Psoas muscle (tissue), 2 donors: ENCODE data around the genes CRELD1, FANCD2 and BRK1.

DNA sequence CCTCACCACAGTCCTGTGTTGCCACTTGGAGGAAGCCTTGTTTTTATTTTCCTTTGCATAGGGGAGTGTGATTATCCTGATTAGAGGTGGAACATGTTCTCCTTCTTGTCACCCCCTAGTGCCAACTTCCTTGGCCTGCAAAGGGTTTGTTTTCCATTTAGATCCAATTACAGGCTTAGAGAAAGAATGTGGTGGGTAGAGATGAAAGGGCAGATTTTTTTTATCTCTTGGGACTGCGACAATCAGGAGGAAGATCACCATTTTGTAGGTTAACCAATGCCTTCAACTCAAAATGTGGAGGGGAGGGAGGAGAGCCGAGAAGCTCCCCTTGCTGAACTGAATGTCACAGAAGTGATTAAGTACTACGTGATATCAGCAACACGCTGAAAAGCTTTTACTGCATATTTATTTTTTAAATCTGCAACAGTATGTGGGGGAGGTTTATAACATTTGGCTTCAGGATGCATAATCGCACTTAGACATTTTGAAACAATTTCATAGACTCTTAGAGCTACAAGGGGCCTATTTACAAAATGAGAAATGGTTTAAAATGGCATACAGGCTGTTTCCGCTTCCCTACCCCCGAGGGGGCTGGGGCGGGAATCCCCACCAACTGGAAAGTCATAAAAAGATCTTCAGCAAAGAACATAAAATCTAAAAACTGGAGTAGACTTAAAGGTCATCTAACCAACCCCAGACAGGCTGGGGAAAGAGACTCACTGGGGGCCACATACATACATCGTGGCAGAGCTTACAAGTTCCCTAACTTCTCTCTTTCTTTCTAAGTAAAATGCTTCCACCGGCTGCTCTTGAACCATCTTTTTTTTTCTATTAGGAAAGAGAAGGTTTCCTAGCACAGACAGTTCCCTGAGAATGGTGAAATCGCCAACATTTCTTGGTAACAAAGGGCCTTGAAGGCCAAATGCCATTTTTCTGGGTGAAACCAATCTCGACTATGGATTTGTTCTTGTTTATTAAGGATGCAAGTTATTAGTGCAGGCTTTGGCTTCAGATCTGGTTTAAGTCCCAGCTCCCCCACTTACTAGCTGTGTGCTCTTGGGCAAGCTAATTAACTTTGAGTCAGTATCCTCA, 2.6 kb downstream of the LMCD1 start:
- PRO-cap, 2 experiments: no peak in any of the 2 experiments

DNA sequence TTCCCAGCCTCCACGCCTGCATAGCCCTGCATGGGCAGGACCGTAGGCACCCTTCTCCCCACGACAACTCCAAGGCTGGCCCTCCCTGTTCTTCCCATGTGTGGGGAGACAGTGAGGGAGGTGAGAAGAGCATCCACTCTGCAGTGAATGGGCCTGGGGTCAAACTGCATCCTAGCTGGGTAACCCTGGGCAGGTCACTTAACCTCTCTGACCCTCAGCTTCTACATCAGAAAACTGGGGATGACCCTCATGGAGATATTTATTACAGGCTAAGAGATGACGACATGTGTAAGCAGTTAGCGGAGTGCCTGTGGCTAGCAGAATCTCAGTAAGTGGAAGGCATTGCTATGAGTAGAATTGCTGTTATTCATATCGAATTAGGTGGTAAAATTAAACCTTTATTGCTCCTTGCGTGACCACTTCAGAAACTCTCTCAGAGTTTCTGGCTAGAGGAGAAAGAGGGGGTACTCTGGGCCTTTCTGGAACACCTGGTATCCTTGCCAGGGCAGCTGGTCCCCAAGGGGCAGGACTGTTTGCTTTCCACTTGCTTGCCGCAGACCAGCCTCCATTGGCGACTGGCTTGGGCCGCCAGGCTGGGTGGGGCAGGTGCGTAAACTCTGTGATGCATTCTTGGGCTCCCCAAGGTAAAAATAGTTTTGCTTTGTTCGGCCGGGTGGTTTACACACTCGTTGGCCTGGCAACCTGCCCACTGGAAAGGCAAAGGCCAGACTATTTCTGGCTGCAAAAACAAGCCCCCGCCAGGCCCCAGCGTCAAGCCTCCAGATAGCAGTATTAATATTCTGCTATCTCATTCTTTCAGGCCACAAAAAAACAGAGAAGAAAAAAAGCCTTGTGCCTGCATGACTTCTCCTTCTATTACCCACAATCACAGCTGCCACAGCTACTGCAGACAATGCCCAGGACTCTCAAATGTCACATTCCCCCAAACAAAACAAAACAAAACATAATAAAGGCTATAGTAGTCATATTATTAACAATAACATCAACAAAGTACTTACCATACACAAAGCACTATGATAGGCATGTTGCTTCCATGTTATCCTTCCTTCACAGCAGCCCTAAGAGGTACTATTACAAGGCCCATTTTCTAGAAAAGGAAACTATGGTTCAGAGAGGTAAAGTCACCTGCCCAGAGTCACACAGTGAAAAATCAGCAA, 13.7 kb upstream of the SSUH2 start:
- PRO-cap, 2 experiments: no peak in any of the 2 experiments

DNA sequence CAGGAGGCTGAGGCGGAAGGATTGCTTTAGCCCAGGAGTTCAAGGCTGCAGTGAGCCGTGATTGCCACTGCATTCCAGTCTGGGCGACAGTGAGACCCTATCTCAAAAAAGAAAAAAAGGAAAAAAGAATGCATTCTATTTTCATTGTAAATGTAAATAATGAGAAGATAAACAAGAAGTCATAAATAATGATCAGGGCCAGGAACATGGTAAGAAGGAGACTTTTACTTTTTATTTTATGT, 3.2 kb downstream of the RAD18 start:
- PRO-cap, 2 experiments: no peak in any of the 2 experiments

DNA sequence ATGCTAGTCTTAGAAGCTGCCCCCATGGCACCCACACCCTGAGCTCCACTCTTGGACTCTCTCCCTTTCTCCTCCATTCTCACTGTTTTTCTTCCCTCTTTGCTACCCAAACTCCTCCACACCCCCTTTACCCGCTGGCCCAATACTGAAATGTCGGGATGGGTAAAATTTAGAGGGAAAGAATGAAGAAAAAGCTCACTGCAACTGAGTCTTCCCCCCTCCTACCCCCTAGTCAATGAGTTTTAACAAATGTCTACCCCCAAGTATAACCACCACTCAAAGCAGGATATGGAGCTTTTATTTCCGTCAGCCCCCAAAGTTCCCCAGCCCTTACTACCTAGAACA, 82.6 kb upstream of the RAD18 start:
- PRO-cap, 2 experiments: no peak in any of the 2 experiments

GRCh38 chr3:9102352-9102833, 139.1 kb upstream of the RAD18 start:
- PRO-cap, 2 experiments: no peak in any of the 2 experiments

GRCh38 chr3:9302134-9302808, 52.8 kb upstream of the SRGAP3 start:
- PRO-cap, 2 experiments: no peak in any of the 2 experiments

DNA sequence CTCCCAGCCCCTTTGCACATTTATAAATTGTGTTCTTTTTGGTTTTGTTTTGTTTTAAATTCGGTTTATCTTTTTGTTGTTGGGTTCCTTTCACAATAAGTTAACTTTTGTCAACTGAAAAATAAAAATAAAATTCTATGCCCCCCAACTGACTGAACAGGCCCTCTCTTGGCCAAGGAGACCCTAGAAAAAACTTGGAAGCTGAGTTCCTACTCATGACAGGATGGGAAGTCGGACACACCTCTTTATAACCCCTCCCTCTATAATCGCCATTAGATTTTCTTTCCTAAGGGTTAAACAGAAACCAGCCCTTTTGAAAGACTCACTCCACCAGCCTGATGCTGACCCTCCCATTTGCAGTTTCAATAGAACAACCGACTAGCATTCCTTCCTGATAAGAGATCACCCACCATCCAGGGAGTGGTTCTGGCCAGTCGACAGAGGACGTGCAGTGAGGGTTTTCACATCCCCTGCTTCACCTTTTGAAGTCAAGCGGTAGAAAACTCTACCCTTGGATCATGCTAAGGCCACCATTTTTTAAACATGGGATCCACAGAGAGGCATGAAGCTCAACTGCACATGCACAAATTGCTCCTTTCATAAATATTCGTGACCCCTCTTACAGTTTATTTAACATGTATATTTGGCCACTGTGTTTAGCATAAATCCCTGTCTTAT, 1.3 kb upstream of the THUMPD3 start:
- PRO-cap, 2 experiments: no peak in any of the 2 experiments

- PRO-cap, 2 experiments: peak in 1 of 2 experiments; most common plus-strand start chr3:9398552 (in 1); most common minus-strand start chr3:9398482 (in 1)
Observed at GRCh38 chr3:9398221-9399154, 1.1 kb downstream of the SETD5 start.

DNA sequence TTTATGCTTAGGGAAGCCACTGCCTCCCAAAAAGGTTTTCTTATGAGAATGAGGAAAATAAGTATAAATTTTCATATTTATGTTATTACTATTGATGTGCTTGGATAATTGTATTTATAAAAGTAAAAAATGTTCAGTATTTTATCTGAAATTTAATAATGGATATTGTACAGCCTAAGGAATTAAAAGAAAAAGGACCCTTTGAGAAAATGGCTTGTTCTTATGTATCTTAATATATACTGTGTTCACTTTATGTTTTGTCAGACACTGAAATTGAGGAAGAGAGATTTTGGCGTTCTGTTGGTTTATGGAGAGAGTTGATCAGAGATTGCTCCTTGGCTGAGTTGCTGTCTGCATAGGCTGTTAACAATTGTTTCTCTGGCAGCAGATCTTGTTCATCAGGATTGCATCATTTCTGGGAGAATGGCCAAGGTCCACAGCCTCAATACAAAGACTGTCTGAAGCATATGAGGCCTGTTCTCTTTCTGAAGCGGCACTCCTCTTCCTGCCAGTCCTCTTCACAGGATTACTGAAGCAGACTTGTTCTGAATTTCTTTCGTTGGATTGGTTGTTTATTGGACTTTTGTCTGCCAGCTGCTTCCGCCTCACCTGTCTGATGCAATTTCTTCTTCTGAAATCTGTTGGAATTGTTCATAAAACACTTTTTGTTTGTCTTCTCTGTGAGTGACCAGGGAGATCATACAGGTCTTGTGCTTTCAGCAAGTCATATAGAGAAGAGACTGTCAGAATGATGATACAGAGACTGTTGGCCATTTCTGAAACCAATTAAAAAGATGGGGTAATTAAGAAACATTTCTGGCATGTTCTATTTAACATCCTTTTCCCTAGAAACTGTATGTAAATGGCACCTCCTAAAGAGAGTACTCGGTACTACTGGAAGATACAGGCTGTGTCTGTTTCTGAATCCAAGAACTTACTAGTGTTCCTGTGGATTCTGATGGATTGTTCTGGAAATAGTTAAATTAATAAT, 25.3 kb downstream of the SETD5 start:
- PRO-cap, 2 experiments: peak in 1 of 2 experiments; most common plus-strand start position 496 of the sequence (in 1)

GRCh38 chr3:9722222-9722703, 9.3 kb upstream of the BRPF1 start:
- PRO-cap, 2 experiments: no peak in any of the 2 experiments

DNA sequence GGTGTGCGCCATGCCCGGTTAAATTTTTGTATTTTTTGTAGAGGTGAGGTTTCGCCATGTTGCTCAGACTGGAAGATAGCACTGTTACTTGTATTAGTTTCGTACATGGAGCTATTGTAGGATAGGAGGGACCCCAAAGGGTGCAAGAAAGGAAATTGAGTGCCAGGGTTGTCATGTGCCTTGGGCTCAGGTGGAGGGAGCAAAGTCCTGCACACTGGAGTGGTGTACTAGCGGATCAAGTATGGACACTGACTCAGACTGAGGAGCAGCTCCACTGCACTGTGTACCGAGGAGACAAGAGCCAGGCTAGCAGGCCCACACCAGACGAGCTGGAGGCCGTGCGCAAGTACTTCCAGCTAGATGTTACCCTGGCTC, 990 bp downstream of the OGG1 start:
- PRO-cap, 2 experiments: no peak in any of the 2 experiments

- PRO-cap, 2 experiments: no peak in any of the 2 experiments
Observed at GRCh38 chr3:9760730-9761873, 8.6 kb downstream of the CAMK1 start.

- PRO-cap, 2 experiments: no peak in any of the 2 experiments
Observed at GRCh38 chr3:9767401-9767866, 2.3 kb downstream of the CAMK1 start.

DNA sequence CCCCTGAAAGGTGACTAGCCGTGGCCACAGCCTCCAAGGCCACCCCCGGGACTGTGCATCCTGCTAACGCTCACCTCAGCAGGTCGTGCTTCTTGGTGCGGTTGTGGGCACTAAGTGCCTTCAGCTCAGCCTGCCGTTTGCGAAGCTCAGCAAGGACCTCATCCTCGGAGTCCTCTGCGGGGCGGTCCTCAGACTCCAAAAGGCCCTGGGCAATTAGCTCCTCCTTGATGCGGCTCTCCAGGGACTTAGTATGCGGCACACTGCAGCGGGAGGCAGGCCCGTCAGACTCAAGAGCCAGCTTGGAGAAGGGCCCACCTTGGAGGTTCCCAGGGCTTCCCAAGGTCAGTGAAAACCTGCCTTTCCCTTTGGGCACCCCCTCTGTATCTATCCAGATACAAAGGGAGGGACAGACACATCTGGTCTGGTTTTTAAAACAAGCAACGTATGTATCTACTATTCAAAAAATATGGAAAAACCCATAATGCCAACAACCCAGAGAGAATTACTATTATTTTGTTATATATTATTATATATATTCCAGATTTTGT, 8.2 kb downstream of the TADA3 start:
- PRO-cap, 2 experiments: no peak in any of the 2 experiments

- PRO-cap, 2 experiments: peak in 2 of 2 experiments; most common plus-strand start chr3:9933830 (in 1)
Observed at GRCh38 chr3:9933753-9934181, at the start of gene CRELD1. CRELD1 (plus strand) TSS chr3:9933834.

- PRO-cap, 2 experiments: peak in 2 of 2 experiments; most common plus-strand start chr3:10026417 (in 2); most common minus-strand start chr3:10026370 (in 2)
Observed at GRCh38 chr3:10026169-10027461, at the start of gene FANCD2. FANCD2 (plus strand) TSS chr3:10026437.

GRCh38 chr3:10093766-10094229, 14.3 kb downstream of the FANCD2OS start:
- PRO-cap, 2 experiments: no peak in any of the 2 experiments

DNA sequence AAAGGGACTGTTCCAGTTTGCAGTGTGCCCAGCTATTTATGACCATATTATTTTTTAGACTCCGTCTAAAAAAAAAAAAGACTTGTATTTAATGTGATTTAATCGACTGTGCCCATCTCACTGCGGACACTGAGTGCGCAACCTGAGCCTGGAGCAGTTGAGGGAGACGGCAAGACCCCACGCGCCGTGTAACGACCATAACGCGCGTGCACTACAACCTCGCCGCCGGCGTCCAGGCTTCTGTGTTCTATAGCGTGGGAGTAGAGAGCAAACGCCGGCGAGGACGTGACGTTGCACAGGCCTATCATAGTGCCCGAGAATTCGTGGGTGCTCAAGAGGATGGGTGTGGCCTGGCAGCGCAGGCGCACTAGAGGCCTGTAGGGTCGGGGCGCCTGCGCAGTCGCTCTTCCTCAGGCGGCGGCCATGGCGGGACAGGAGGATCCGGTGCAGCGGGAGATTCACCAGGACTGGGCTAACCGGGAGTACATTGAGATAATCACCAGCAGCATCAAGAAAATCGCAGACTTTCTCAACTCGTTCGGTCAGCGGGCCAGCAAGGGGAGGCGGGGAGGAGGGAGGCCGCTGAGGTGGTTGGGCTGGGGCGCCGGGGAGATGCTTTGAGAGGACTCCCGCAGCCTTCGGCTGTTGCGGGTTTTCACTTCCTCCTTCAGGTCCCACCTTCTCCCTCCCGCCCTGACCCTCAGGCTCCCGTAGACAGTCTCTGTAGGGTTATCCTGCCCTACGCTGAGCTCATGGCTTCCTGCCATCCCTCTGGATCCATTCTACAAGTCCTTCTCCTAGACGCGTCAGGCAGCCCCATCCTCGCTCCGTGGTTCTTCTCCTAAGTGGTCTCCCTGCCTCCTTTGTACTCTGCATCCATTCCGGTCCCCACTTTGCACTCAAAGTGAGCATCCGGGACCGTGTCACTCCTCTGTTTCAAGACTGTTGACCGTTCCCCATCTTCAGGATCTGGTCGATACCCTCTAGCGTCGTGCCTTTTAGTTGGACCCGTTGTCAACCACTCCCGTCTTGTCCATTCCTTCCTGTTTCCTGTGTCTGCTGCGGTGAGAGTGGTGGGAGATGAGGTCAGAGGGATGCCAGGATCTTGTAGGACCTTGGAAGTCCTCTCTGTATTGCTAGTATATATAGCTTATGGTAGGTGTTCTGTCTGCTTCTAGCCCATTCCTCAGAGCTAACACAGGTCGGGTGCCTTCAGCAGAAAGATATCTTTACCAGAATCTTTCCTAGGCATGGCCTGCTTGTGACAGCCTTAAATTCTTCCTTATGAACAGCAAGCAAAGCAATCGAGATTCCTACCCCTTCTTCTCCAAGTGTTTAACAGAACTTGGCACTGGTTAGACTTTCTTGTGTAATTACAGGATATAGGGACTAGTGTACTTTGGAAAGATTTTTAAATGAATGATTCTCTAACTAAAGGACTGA, at the start of gene BRK1:
Gene BRK1 (plus strand): TSS at position 397 of the 1,443 bp plus-strand sequence.
- PRO-cap, 2 experiments: peak in 2 of 2 experiments; most common plus-strand start position 406 of the sequence (in 2); most common minus-strand start position 244 of the sequence (in 2)

DNA sequence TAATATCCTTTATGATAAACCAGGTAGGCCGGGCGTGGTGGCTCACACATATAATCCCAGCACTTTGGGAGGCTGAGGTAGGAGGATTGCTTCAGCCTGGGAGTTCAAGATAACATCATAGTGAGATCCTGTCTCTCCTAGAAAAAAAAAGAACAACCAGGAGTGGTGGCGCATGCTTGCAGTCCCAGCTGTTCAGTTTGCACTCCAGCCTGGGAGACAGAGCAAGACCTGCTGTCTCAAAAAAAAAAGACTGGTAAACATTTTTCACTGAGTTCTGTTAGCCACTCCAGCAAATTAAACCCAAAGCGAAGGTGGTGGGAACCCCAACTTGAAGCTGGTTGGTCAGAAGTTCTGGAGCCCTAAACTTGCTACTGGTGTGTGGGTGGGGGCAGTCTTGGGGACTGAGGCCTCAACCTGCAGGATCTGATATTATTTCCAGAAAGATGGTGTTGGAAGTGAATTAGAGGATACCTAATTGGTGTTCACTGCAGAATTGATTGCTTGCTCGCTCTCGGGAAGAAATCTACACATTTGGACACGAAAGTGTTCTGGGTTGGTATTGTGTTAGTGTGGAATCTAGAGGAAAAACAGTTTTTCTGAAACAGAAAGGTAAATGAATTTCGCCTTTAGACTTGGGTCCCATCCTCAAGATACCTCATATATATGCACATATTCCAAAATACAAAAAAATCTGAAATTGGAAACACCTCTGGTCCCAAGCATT, 9.4 kb upstream of the IRAK2 start:
- PRO-cap, 2 experiments: no peak in any of the 2 experiments

GRCh38 chr3:10434728-10435037, 70.7 kb downstream of the ATP2B2 start:
- PRO-cap, 2 experiments: no peak in any of the 2 experiments